Epithelial cell of esophagus (primary cell): Measurements from ENCODE around the gene FECH.

- RRBS = no CpG with 5 or more reads among the region's 8 CpGs
Measured at GRCh38 chr18:55387399-55388332, 200.3 kb downstream of the TCF4 start.

DNA sequence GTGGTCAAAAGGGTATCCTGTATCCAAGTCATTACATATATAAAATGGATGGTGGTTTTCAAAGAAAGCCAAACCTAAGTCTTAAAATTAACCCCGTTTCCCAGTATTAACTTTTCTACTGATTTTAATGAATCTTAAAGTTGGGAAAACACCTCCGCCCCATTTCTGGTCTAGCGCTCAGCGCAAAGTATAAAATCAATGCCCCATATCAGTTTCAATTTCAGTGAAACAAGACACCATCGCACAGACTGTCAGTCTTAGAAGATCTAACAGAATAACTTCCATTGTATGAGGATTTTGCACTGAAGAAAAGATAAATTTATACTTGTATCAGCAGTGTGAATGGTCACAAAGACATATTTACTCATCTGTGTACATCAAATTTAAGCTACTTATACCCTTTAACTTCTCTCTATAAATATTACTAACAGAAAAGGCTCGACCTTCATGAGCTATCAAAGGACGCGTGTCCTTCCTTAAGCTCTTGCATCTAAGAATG is 183.2 kb downstream of the TCF4 start:
- RRBS = no CpG with 5 or more reads among the region's 8 CpGs

DNA sequence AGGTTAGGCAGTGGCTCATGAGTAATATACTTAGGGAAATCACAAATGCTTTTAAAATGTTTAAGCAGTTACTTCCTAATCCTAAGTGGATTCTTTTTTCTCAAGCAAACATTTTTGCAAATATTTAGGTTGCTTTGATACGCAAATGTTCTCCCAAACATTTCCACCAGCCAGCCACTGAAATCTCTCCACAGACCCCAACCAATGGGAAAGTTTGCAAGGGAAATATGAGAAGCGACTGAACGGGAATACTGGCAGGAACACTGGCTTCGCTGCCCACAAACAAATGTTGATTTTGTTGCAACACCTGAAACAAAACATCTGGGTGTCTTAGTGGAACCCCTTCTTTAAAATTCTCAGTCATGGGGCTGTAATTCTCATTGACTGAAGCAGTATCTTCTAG is 168.4 kb downstream of the TCF4 start:
- RRBS = no CpG with 5 or more reads among the region's 4 CpGs

DNA sequence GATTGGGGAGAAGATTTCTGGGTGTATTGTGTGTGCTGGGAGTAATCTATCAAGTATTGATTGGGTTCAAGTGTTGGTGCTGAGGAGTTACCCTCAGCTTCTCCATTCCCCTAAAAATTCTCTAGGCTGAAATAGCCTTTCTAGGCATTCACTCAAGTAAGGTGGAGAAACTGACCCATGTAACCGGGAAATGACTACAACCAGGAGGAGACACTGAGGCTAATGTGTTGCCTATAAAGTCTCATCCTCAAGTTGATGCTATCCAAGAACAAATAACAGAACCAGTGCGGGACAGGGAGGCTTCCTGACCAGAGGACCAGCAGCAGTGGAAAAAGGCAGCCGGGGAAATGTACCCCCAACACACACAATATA is 80.2 kb downstream of the TCF4 start:
- RRBS = no CpG with 5 or more reads among the region's 3 CpGs

DNA sequence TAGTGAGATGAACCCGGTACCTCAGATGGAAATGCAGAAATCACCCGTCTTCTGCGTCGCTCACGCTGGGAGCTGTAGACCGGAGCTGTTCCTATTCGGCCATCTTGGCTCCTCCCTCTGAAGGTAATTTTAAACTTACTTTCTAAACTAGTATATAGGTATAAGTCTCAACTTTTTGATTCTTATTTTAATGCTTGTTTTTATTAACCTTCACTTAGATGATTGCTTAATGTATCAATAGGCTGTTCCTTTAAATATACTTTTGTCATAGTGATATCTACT is 133.4 kb upstream of the TCF4 start:
- RRBS = no CpG with 5 or more reads among the region's 7 CpGs

- RRBS = no CpG with 5 or more reads among the region's 7 CpGs
Measured at GRCh38 chr18:55866907-55867430, 279.0 kb upstream of the TCF4 start.

GRCh38 chr18:56576858-56577265 is 61.5 kb downstream of the TXNL1 start:
- RRBS = no CpG with 5 or more reads among the region's 12 CpGs

- RRBS = no CpG with 5 or more reads among the region's 4 CpGs
Measured at GRCh38 chr18:56789318-56789735, 138.2 kb downstream of the WDR7 start.

- RRBS = no CpG with 5 or more reads among the region's 4 CpGs
Measured at GRCh38 chr18:56873595-56874291, 222.6 kb downstream of the WDR7 start.

DNA sequence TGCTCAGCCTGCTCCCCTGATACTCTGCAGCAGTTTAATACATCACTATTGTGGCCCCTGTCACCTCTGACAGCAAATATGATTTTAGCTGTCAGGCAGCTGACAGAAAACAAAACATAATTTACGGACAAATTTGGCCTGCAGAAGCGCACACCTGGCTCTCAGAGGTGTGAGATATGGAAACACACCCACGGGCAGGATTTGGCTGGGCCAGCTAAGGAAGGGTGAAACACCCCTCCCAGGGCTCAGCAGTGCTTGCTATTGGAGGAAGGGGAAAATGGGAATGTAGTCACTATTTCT is 93.9 kb upstream of the ST8SIA3 start:
- RRBS = no CpG with 5 or more reads among the region's 3 CpGs

- RRBS = no CpG with 5 or more reads among the region's 10 CpGs
Measured at GRCh38 chr18:57433933-57434228, 1.3 kb upstream of the ONECUT2 start.

- RRBS = 2% methylated on average over 39 of the region's 89 CpGs
Measured at GRCh38 chr18:57586239-57587371, at the start of gene FECH. Gene FECH, minus strand, starts transcription at chr18:57586702.

GRCh38 chr18:57662371-57662728 is 40.7 kb upstream of the NARS1 start:
- RRBS = no CpG with 5 or more reads among the region's 5 CpGs

DNA sequence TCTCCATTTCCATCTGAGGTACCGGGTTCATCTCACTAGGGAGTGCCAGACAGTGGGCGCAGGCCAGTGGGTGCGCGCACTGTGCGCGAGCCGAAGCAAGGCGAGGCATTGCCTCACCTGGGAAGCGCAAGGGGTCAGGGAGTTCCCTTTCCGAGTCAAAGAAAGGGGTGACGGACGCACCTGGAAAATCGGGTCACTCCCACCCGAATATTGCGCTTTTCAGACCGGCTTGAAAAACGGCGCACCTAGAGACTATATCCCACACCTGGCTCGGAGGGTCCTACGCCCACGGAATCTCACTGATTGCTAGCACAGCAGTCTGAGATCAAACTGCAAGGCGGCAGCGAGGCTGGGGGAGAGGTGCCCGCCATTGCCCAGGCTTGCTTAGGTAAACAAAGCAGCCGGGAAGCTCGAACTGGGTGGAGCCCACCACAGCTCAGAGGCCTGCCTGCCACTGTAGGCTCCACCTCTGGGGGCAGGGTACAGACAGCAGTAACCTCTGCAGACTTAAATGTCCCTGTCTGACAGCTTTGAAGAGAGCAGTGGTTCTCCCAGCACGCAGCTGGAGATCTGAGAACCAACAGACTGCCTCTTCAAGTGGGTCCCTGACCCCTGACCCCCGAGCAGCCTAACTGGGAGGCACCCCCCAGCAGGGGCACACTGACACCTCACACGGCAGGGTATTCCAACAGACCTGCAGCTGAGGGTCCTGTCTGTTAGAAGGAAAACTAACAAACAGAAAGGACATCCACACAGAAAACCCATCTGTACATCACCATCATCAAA is 83.6 kb downstream of the ATP8B1 start:
- RRBS = no CpG with 5 or more reads among the region's 29 CpGs

DNA sequence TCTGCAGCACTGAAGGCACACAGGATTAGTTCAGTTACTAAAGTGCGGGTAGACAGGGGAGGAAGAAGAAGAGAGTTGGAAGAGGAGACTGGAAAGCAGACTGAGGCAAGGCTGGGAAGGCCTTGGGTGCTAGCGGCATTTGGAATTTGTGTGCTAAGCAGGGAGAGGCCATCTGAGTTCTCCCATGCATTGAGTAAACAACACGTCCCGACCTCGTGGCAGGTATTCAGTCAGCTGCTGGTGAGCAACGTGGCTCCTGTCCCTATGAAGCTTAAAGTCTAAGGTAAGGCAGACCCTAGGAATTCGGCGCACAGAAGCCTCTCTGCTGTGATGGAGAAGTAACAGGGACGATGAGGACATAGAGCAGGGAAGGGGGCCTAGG is 30.7 kb downstream of the ATP8B1 start:
- RRBS = no CpG with 5 or more reads among the region's 9 CpGs

GRCh38 chr18:57793397-57794275 is 9.5 kb downstream of the ATP8B1 start:
- RRBS = no CpG with 5 or more reads among the region's 5 CpGs

DNA sequence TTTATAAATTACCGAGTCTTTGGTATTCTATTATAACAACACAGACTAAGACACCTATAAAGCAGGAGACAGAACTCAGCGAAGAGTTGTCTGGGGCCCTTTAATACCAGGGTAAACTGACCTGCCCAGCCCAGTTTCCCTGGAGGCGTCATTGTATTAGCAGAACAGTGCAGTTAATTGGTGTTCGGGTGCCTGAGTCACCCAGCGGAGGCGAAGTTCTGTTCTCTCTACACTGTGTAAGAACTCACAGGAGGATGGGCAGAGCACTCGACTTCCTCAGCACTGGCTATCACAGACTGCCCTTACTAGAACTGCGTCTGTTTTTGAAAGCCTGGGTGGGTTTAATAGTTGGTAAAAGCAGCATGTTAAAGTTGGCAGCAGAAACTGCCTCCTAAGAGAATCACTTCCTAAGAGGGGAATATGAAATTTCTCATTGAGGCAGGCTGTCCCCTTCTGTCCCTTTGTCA is 106.5 kb upstream of the ATP8B1 start:
- RRBS = no CpG with 5 or more reads among the region's 8 CpGs

- RRBS = no CpG with 5 or more reads among the region's 8 CpGs
Measured at GRCh38 chr18:58097062-58097841, 53.2 kb downstream of the NEDD4L start.

GRCh38 chr18:58171640-58172264 is 127.7 kb downstream of the NEDD4L start:
- RRBS = no CpG with 5 or more reads among the region's 4 CpGs